Mucosa of descending colon (tissue), 1 donor: ENCODE data around the genes ADAM23 and CRYGB.

- PRO-cap: unidirectional peak, minus-strand start at chr2:205754934
Observed at GRCh38 chr2:205754844-205755180, 72.5 kb downstream of the NRP2 start.

DNA sequence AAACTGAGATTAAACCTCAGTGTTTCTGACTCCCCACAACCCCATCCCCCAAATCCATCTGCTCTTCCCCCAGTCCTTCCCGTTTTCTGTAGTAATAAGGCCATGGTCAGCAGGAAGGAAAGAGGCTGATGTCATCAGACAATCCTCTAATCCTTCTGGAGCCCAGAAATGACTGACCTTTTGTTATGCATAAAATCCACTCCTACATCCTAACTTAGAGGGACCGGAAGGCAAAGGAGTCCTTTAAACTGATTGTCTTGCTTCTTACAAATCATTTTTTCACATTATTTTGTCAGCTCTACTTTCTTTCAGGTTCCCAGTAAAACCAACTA is 155.7 kb downstream of the INO80D start:
- PRO-cap: no peak

- PRO-cap: no peak
Observed at GRCh38 chr2:206274150-206274360, 408 bp upstream of the ZDBF2 start.

DNA sequence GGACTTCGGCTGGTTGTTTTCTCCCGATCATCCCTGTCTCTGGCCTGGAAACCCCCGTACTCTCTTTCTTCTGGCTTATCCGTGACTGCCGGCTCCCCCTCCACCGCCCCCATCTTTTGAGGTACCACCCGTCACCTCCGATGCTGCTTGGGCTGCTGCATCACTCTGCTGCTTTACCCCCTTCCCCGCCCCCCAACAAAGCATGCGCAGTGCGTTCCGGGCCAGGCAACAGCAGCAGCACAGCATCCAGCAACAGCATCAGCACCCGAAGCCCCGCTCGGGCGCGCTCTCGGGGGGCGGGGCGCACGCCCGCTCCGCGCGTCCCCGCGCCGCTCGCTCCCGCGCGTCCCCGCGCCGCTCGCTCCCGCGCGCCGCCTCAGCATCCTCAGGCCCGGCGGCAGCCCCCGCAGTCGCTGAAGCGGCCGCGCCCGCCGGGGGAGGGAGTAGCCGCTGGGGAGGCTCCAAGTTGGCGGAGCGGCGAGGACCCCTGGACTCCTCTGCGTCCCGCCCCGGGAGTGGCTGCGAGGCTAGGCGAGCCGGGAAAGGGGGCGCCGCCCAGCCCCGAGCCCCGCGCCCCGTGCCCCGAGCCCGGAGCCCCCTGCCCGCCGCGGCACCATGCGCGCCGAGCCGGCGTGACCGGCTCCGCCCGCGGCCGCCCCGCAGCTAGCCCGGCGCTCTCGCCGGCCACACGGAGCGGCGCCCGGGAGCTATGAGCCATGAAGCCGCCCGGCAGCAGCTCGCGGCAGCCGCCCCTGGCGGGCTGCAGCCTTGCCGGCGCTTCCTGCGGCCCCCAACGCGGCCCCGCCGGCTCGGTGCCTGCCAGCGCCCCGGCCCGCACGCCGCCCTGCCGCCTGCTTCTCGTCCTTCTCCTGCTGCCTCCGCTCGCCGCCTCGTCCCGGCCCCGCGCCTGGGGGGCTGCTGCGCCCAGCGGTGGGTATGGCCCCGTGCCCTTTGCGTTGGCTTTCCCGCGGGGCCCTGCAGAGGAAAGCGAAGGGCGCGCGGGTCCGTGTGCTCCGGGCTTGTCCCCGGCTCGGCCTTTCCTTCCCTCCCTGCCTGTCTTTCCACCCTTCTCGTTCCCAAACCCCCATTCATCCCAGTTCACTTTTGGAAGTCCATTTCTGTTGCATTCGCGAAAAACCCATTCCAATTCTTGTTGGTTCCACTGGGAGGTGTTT is at the start of gene ADAM23:
Gene ADAM23 (plus strand): TSS at position 382 of the 1,175 bp plus-strand sequence.
- PRO-cap: bidirectional peak, plus-strand start at position 382 of the sequence, minus-strand start at position 197 of the sequence

DNA sequence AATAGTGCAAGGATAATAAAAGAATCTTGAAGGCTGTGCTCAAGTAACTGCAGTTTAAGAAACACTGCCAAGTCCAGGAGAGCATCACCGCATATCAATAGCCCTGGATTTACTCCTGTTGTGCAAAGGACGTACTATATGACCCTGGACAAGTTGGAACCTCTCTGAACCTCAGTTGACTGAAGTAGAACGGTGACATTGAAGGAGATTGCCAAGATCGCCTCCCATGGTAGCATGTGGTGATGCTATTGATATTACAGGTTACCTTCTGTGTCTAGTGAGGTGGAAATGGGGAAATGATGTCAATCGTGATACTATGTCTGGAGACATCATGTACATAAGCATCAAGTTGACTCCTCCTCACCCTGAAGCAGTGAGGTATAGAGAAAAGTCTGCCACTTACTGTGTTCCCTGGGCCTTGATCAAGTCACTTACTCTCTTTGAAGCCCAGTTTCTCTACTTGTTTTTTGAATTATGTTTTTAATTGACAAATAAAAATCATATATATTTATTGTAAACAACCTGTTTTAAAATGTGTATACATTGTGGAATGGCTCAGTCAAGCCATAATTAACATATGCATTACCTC is 93.9 kb downstream of the KLF7 start:
- PRO-cap: no peak

DNA sequence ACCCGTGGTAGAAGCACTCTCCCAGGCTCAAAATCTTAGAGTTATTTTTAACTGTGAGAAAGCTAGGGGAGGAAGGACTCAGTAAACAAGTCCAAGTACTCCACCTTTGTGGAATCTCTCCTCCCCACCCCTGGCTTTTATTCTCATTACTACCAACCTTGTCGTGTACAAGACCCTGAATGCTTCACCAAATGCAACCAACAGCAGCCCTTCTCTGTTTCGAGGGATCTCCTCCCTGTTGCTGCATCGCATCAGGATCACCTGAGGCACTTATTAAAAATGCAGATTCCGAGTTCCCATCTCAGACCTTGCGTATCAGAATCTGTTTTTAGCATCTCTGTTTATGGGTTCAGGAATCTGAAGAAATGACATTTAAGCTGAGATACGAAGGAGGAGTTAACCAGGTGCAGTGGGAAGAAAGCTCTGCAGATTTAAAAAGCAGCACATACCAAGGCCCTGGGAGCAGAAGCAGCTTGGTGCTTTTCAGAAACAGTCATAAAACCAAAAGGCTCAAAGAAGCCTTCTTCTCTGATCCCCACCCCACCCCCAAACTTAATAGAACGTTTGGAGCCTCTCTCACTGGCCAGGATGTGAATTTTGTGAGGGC is 69.5 kb downstream of the KLF7 start:
- PRO-cap: no peak

GRCh38 chr2:207239202-207239791 is 73.5 kb upstream of the KLF7 start:
- PRO-cap: no peak

DNA sequence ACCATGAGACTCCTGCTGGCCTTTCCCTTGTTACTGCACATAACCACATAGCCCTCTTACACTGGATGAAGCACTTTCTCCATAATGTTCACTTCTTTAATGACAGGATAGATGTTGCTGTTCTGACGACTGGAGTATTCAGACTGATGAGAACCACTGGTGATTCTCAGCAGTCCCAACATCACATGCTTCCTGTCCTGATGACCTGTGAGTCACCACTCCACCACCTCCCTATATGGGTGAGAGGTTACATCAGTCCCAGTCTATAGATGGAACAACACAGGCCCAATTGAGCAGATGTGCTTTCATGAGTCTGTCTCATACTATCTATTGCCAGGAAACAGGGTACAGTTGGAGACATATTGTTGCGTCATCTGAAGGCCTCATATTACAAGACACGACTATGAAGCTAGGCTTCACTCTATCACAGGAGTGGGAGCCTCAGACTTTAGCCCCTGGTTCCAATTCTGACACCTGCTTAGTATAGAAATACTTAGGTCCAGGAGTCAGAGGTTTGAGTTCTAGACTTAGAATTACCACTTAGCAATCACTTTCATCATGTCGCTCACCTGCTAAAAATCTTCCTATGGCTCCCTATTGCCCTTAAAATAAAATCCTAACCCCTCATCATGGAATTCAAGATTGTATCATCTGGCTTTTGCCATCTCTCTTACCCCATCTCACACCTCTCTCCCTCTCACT is 145.8 kb upstream of the KLF7 start:
- PRO-cap: unidirectional peak, minus-strand start at position 140 of the sequence

DNA sequence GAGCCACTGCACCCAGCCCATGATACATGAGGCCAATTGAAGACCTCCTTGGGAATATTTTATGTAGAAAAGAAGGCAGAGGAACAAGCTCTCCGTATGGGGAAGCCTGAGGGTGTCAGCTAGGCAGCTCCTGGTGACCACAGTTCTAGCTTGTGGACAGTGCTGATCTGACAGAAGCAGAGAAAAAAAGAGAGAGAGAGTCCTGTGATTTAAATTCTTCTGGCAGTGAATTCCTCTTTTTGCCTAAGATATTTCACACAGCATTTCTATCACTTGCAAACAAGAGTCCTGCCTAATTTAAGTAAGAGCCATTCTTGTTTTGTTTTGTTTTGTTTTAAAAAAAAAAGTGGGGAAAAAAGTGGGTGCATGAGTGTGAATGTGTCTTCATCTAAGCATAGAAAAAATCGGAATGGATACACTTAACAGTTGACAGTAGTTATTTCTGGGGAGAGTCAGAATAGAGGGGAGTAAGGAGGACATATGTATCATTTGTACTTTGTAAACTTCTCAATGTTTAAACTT is 28.5 kb upstream of the CREB1 start:
- PRO-cap: no peak

- PRO-cap: no peak
Observed at GRCh38 chr2:207504304-207505277, 25.2 kb upstream of the CREB1 start.

- PRO-cap: no peak
Observed at GRCh38 chr2:207513869-207514415, 15.8 kb upstream of the CREB1 start.

- PRO-cap: unidirectional peak, plus-strand start at chr2:207766251; unidirectional peak, plus-strand start at chr2:207766378; unidirectional peak, plus-strand start at chr2:207766478
Observed at GRCh38 chr2:207766046-207766686, 3.5 kb downstream of the FZD5 start.

- PRO-cap: bidirectional peak, plus-strand start at chr2:207768474, minus-strand start at chr2:207768444
Observed at GRCh38 chr2:207768220-207768998, 1.3 kb downstream of the FZD5 start.

GRCh38 chr2:207802685-207803084 is 33.0 kb upstream of the FZD5 start:
- PRO-cap: no peak

- PRO-cap: no peak
Observed at GRCh38 chr2:207826854-207827151, 57.1 kb upstream of the FZD5 start.

- PRO-cap: unidirectional peak, minus-strand start at chr2:207847797
Observed at GRCh38 chr2:207847577-207848323, 78.0 kb upstream of the FZD5 start.

GRCh38 chr2:207869838-207870328 is 100.2 kb upstream of the FZD5 start:
- PRO-cap: bidirectional peak, plus-strand start at chr2:207870090, minus-strand start at chr2:207869919

DNA sequence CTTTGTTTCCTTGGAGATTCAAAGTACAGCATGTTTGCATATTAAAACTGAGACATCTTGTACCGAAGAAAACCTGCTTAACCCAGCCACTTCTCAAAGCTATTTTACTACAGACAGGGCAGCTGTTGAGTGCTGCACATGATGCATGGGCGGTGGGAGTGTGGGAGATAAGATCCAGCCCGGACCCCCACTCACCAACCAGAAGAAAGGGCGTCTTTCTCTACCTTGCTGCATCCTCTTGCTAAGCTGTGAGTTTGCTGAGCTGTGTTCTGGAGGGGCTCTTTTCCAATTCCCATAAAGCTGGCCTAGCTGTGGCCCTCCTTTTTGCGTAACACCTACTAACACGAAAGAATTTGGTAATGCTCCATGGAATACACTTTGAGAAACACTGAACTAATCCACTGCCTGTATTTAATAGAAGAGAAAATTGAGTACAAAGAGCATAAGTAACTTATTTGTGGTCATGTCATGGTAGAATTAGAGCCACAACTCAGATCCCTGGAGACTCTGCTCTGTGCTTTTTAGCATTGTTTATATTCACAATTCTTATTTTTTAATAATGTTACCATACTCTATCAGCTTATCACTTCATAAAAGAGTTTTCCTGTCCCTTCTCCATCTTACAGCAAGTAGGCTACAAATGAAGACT is 90.0 kb downstream of the PLEKHM3 start:
- PRO-cap: no peak

DNA sequence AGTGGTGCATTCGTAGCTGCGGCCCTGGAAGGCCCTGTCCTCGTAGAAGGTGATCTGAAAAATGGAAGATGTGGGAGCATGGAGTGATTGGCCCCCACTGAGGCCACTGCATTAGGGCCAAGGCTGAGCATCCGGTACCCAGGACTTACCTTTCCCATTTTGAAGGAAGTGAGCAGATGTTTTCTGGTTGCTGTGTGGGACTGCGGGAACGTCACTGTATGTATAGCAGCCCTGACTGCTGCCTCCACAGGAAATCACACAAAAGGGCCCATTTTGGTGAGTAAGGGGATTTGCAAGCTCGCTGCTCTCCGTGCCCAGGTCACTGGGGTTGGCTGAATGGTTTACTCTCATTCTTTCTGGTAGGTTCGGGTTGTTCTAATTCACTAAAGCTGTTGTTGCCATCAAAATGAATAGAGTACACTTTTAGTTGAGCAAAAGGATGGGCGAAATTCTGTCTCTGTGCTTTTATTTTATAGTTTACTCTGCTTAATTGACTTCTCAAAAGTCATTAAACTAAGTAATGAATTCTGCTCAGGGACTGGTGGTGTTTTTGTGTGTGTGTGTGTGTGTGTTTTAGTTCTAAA is at the start of gene CRYGB:
Gene CRYGB (minus strand): TSS at position 196 of the 584 bp plus-strand sequence.
- PRO-cap: no peak

- PRO-cap: no peak
Observed at GRCh38 chr2:208183815-208184338, 6.0 kb downstream of the C2orf80 start.